A375 (cell line): ENCODE measurements around a stretch of chr12.

DNA sequence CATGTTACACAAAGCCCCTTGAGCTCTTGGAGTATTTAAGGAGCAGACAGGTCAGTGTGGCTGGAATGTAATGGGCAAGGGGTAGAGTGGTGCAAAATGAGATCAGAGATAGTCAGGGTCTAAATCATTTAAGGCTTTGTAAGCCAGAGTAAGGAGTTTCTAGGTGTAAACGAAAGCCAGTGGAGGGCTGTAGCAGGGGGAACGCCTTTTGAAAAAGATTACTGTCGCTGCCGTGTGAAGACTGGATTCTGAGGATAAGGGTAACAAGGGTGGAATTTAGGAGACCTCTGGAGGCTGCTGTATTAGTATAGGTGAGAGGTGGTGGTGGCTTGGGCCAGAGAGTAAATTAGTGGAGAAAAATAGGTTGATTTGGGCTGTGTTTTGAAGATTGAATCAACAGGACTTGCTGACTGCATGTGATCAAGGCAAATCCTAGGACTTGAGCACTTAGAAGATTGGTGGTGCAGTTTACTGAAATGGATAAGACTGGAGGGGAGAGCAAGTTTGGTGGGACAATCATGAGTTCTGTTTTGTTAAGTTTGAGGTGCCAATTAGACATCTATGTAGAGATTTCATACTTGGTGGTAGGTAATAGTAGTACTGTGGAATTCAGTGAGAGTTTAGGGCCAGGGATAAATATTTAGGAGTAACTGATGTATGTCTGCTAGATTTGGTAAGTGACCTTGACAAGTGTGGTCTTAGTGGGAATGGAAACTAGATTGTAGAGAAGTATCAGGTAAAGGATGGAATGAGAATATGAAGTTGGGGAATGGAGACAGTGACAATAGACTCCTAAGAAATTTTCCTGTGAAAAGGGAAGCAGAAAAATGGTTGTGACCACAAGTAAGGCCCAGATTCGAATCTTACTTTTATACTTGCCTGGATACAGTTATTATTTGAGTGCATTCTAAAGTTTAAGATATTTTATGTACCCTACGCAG lies 31.2 kb downstream of the ADIPOR2 start:
- RAMPAGE, long total RNA, result no peak

DNA sequence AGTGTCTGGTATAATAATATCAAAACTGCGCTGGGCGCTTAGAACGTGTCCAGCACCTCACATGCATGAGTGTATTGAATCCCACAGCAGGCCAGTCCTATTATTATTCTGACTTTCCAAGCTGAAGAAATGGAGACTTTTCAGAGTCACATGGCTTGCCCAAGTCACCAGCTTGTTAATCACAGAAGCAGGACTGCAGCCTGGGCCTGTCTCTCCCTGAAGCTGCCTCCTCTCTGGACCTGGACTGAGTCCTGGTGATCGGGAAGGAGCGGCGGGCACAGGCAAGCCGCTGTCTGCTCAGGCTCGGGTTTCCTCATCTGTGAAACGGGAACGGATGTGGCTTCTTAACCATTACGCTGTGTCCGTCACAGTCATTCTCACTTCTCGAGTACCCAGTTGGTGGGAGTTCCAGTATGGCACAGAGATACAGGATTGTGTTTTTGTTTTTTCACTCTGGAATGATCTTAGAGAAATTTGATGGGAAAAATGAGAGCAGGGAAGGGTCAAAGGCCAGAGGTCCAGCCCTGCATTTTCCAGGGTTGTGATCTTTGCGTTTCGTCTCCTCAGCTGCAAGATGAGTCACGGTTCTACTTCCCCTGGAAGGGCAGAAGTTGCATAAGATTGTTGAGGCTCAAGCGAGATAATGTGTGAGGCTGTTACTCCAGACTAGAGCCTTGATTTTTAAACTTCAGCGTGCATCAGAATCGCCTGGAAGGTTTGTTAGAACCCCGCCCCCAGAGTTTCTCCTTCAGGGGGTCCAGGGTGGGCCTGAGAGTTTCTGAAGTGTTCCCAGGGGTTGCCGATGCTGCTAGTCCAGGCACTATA lies 7.6 kb upstream of the LRTM2 start:
- RAMPAGE, long total RNA, result no peak

DNA sequence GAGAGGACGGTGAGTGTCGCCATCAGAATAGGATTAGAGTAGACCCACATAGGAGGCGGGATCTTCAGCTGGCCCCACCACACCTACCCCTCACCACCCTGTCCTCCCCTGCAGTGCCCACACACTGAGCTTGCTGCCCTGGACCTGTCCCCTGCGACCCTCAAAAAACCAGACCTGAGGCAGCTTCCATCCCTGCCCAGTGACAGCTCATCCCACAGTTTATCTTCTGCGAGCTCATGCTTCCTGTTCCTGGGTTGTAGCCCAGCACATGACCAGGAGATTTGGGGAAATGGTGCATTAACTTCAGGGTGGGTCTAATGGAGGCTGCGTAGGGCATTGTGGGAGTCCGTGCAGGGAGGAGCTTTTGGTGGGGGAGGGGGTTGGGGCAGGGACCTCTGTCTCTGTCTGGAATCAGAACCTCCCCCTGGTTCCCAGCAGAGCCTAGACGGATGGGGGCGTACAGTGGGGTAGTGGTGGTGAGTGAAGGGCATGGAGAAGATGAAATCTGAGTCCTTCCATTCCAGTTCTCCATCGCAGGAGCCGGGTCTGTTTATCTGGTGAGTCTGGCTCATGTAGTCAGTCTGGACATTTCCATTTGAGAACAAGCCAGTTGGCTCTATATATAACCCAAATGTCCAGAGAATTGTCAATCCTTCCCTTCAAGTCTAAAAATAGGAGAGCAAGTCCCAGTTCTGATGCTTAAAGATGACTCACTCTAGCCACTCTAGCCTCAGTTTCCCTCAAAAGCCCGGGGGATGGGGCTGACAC lies 270.9 kb downstream of the CACNA1C start:
- RAMPAGE, long total RNA, result no peak

GRCh38 chr12:2335452-2336268 lies 282.9 kb downstream of the CACNA1C start:
- RAMPAGE, long total RNA, result no peak

- RAMPAGE, long total RNA, result no peak
These were observed 332.3 kb downstream of the CACNA1C start for GRCh38 chr12:2384989-2385559.

GRCh38 chr12:2621493-2621811 lies 173.3 kb upstream of the FKBP4 start:
- RAMPAGE, long total RNA, result no peak

GRCh38 chr12:2797579-2797992 lies 2.8 kb downstream of the FKBP4 start:
- RAMPAGE, long total RNA, result no peak

DNA sequence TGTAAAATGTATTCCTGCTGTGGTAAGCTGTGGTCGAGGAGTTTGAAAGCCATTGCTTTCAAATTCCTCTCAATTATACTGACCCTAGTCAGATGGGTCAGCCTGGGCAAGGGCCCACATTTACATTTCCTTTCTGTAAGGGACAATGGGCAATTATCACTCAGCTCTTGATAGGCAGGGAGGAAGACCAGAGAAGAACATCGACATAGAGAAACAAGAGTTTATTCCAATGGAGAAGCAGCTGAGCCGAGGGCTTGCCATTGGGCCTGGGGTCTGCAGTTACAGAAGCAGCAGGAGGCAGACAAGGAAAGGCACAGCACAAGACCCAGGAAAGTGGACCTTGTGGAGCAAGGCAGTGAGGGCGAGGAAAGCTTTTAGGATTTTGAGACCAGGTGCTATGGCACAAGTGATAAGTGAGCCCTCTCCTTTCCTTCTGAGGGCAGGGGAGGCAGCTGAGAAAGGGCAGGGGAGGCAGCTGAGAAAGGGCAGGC lies 9.6 kb downstream of the NRIP2 start:
- RAMPAGE, long total RNA, result no peak

GRCh38 chr12:2958215-2958786 lies 896 bp upstream of the TEAD4 start:
- RAMPAGE, long total RNA, result no peak

DNA sequence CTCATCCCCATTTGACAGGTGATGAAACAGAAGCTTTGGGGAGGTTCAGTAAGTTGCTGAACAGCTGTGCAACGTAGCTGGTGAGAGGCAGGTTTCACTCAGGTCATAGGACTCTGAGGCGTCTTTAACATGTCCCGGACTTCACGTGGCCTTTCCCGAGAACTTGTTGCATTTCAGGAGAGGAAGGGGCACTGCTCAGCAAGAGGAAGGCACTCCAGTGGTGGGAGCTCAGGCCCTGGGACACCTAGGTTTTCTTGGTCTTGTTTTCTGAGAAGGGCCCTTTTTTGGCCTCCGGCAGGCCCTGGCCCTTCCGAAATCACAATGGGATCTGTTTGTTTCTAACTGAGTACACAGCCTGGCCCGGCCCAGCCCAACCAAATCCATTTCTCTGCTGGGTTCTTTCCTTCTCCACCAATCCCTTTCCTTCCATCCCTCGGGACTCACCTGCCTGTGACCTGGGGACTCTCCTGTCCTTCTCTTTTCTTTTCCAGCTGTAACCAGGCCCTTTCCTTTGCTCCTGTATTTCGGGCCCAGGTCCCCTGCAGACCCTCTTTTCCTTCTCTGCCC lies 18.5 kb downstream of the TEAD4 start:
- RAMPAGE, long total RNA, result no peak

DNA sequence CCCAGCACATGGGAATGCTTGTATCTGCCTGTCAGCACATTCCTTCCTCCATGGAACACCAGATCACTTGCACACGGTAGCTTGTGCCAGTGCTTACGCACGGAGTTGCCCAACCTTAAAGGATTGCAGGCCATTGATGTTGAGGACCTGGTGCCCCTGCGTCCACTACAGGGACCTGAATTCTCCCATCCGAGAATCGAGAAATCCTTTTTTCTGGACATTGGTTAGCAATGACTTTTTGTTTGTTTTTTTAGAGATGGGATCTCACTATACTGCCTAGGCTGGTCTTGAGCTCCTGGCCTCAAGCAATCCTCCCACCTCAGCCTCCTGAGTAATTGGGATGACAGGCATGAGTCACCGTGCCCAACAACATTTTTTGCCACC lies 30.6 kb upstream of the TSPAN9 start:
- RAMPAGE, long total RNA, result no peak

- RAMPAGE, long total RNA, result no peak
These were observed 14.7 kb downstream of the TSPAN9 start for GRCh38 chr12:3091755-3092376.

DNA sequence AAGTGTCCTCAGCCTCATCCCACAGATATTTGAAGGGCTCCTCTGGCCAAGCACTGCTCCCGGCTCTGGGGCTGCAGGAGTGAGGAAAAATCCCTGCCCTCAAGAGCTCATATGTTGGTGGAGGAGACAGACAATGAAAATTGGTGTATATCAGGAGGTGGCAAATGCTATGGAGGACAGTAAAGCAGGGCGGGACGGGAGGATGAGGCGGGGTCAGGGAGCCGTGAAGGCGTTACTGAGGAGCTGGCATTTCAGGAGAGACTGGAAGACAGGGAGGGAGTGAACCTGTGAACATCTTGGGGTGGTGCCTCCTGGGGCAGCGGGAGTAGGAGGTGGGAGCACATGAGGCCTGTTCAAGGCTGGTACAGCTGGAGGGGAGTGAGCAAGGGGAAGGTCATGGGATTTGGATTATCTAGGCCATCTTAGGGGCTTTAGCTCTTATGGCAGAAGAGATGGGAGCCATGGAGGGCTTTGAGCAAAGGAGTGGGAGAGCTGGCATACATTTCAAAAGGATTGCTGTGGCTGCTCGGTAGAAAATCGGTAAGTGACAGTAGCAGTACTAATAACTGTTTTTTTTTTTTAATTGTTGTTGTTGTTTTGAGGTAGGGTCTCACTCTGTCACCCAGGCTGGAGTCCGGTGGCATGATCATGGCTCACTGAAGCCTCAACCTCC lies 26.7 kb downstream of the TSPAN9 start:
- RAMPAGE, long total RNA, result no peak

- RAMPAGE, long total RNA, result no peak
These were observed 153.6 kb downstream of the TSPAN9 start for GRCh38 chr12:3230790-3231195.

DNA sequence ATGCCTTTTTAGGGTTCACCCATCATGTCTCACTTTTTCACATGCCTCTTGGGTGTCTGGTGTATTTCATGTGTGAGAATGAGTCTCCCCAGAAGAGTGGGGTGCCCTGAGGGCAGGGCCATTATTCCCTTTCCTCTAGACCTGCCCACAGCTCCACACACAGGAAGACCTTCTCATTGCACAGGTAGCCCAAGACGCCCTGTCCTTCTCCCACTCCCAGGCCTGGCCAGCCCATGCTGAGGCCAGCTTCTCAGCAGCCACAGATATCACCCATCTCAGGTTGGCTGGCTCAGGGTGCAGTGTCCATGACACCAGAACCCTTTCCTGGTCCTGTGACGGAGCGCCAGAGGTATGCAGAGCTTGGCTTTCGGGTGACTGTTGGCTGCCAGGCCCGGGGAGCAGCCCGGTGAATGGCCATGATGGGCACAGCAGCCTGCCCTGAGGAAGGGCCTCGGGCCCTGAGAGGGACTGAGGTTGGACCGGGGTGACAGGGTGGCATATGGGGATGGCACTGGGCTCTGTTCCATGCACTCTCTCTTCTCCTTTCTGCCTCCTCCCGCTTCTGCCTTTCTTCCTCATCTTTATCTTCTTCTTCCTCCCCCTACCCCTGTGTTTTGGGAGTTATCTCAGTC lies 173.4 kb downstream of the TSPAN9 start:
- RAMPAGE, long total RNA, result no peak

DNA sequence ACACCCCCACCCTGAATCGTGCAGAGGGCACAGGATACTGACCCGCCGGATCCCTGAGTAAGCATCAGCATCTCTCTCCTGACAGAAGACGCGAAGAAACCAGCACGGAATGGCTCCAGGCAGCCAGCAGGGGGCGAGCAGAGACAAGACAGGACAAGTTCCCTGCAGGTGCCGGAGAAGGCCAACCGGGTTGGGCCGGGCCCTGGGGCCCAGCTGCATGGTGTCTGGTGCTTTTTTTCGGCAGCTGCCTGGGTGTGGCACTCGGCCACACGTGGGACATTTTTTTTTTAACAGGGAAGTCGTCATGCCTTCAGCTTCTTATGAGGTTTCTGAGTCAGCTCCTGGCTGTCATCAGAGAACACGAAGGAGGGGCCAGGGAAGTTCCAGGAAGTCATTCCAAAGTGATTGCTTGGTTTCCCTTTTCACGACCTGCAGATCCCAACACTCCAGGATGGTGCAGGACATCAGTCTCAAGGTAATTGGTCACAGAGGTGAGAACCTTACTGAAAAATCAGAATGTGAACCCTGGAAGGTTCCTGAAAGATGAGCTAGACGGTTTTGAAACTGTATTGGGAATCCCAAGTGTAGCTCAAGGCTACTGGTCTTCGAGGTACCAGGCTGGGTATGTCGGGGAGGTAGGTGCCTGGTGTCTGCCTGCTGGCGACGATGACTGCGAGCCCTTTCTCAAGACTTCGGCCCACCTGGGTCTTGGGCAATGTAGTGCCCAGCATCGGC lies 190.9 kb upstream of the PRMT8 start:
- RAMPAGE, long total RNA, result no peak

- RAMPAGE, long total RNA, result no peak
These were observed 180.0 kb upstream of the PRMT8 start for GRCh38 chr12:3310963-3311460.

DNA sequence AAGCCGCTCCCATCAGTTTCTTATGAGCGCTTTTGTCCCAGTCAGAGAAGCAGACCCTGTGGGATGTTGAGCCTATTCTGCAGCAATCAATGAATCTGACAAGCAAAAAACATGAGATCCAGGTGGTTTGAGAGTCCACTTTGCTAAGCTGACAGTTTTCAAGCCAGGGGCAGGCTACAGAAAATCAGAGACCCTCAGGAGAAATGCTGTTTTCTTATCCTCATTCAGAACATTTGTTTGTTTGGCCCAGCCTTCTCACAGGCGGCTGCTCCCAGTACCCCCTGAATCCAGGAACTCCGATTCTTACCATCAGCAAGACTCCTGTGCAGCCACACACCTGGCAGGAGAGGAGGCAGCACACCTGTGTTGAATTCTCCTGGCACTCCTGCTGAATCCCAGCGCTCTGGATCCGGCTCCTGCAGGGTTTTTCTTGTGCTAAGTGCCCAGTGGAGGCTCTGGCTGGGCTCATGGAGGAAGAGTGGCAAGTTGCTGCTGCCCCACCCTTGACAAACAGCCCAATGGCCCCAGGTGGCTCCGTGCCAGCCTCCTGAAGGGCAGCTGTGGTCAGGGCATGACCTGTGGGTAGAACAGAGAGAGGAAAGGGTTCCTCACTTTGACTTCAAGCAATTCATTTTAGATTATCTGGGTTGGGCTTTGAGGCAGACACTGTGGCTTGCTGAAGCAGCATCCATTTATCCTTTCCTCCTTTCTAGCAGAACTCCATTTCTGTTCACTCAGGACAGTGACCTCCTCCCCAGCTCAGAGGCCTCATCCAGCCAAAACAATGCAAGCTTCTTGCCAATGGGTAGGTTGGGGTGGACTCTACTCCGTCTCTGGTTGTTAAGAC lies 20.1 kb downstream of the CRACR2A start:
- RAMPAGE, long total RNA, result no peak

DNA sequence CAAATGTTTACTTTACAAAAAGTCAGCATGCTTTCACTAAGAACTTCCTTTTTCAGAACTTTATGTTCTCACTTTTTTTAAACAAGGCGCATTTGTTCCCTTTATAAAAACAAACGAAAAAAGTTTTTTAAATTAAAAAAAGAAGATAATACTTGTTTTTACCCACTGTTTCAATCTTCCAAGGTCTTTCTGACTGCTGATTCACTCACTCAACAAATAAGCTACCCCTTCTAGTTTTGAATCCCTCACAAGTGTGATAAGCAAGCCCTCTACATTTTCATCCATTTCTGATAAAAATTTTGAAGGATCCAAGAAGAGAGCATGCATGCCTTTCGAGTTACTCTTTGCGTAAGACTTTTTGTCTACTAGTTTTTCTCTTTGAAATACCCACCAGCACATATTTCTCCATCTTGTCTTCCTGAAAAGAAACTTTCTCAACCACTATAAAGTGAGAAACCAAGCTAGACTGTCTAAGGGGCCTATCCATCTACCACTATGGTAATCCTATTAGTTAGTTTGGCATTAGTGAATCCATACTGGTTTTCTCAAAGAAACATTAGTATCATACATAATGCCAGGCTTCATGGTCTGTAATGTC lies 57.0 kb downstream of the PARP11 start:
- RAMPAGE, long total RNA, result no peak

DNA sequence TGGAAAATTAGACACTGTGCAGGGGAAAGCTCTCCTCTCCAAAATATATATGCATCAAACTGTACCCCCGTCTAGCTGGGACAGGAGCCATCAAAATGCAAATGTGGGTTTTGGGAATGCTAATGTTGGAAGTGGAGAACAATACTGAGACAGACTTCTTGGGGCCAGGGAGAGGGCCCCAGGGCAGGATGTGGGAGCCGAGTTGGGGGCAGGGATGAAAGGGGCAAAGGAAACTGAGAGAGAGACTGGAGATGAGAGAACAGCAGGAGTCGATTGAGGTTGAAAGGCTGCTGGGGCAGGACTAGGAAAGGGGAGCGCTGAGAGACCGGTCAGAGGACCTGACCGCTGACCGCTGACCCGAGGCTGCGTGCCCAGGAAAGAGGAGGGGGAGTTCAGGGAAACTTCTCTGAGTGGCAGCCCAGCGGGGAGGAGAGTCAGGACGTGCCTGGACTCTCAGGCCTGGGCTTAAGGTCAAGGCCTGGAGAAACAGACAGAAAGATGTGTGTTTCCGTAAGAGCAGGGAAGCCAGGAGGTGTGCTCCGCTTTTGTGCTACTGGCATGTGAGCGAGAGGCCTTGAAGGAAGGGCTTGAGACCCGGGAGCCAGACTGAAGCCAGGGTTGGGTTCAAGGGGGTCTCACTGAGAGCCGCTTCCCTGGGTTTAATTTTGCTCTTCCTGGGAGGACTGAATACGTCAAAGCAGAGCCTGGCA lies 152.4 kb upstream of the PARP11 start:
- RAMPAGE, long total RNA, result no peak